Metanephros (tissue), 2 donors: ENCODE measurements around a stretch of chr5.

GRCh38 chr5:149144650-149145136, 3.4 kb downstream of the ABLIM3 start:
- RAMPAGE, long total RNA: no peak

DNA sequence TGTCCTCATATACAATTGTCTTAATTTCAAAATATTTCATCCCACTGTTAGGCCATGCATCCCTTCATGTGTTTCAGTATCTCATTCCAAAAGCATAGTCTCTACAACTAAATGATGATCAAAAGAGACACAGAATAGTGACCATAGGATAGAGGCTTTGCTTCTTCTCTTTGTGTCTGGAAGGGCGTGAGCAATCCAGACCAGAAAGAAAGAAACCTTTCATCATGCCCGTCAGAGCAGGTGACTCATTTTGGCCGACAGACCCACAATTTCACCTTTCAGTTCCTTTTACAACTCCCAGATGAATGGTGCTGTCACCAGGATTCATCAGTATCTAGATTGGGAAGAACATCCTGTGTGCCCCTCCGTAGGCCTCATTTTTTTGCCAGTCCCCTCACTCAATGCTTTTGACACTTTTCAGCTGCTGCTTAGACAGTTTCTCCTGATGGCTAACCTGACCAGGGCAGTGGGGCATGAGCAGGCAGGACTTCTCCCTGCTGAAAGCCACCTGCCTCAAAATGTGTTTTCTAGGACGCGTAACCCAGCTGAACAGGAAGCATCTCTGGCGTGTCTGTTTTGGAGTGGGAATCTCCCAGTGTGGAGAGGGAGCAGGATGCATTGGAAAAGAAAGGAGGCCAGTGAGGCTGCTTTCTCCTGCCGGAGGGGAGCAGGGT, 21.2 kb downstream of the ABLIM3 start:
- RAMPAGE, long total RNA: no peak

- RAMPAGE, long total RNA: no peak
Observed at GRCh38 chr5:149229655-149230044, 42.0 kb upstream of the AFAP1L1 start.

DNA sequence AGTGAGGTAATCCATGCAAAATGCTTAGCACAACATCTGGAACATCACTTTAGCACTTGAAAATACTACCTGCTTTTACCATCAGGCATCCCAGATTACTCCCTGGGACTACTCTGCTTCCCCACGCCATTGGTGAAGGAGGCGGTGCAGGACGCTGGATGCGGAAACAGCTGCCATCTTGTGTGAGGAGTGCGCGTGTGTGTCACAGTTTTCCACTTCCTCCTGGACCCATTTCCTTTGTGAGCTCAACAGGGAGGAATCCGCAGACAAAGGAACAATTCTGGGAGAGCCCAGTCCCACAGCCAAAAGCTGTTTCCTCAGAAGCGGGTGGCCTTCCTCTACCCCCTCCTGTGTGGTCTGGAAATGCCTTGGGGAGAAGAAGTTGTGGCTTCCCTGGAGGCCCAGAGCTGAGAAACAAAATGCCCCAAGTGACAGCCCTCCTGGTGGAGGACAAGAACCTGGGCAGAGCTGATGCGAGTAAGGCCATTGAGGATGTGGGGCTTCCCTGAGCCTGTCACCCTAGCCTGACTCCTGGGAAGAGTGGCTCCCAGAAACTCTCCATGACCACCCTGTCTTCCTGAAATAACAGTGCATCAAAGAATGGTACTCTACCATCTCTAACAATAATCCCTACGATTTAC, 16.9 kb downstream of the AFAP1L1 start:
- RAMPAGE, long total RNA: no peak

GRCh38 chr5:149320261-149320548, 25.1 kb upstream of the GRPEL2 start:
- RAMPAGE, long total RNA: no peak

DNA sequence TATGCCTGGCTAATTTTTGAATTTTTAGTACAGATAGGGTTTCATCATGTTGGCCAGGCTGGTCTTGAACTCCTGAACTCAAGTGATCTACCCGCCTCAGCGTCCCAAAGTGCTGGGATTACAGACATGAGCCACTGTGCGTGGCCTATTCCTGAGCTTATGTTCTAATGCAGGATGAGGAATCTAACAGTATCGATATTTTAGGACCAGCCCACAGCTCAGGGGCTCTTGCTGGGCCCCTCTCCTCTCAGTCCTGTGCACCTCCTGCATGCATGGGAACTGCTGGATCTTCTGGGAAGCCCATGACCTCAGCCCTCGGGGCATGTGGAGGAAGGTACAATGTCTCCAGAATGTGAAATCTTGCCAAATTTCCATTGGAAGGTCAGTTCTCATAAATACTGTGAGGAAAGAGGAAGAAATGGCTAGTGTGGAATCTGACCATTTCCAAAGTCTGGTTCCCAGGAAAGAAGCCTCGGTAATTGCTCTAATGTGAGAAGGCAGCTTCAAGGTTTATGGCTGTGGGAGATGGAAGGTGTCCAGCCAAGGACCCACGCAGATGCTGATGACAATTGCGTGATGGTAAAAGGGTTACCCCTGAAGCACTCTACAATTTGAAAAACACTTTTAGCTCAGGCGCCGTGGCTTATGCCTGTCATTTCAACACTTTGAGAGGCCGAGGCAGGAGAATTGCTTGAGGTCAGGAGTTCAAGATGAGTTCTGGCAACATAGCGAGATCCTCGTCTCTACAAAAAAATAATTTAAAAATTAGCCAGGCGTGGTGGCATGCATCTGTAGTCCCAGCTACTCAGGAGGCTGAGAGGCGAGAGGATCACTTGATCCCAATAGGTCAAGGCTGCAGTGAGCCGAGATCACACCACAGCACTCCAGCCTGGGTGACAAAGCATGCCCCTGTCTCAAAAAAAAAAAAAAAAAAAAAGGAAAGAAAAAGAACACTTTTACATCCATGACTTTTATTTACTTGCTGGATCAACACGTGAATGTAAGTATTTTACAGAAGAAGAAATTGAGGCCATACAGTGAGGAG, 8.1 kb upstream of the IL17B start:
- RAMPAGE, long total RNA: no peak

DNA sequence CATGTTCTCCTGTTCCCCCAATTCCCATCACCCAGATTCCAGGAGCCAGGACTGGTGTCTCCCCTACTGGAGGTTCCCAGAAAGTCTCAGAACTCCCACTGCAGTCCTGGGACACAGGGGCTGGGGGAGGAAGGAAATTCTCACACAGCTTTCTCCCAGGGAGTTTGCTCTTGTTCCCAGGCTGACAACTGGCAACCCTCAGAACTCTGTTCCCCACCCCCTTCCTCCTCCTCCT, 27.1 kb upstream of the IL17B start:
- RAMPAGE, long total RNA: no peak

DNA sequence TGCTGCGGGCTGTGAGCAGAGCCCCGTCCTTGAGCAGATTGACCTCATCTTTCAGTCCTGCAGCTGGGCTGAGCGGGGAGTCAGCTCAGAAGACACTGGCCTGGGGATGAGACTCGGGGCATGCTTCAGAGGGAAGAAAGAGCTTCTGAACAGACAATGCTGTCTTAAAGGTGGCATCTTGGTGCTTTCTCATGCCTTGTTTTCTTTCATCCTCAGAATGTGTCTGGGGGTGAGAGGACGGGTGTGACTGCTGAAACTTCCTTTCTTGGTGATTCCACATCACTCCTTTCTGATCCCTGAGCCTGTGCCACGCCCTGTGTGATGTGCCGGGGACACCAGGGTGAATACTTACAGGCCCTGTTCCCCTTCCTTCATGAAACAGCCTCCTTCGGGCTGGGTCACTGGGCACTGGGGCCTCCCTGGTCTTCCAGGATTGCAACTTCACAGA, 43.9 kb upstream of the IL17B start:
- RAMPAGE, long total RNA: no peak

- RAMPAGE, long total RNA: no peak
Observed at GRCh38 chr5:149488567-149489726, 62.3 kb downstream of the CSNK1A1 start.

DNA sequence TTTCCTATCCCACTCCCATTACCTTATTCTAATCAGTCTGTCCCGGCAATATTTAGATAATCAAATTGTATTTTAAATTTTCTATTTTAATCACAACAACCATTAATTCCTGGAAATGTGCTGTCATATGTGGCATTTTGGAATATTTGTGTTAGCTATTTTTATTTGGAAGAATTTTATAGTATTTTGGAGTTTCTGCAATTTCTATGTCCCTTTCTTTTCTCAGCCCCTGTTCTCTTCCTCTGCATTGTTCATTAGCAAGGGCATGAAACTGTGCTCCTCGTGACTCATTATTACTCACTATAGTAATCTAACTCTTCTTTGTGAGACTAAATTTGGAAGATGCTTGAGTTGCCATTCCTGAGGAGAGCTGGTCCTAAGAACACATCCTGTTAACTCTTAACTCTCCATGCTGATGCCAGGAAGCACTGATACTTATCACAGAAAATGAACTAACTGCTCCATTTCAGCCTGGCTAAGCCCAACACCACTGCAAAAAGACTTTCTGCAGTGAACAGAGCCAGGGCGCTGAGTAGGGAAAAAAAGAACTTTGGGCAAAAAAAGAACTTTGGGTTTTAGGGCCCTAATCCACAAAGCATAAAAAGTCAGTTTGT, 10.5 kb upstream of the CSNK1A1 start:
- RAMPAGE, long total RNA: no peak

DNA sequence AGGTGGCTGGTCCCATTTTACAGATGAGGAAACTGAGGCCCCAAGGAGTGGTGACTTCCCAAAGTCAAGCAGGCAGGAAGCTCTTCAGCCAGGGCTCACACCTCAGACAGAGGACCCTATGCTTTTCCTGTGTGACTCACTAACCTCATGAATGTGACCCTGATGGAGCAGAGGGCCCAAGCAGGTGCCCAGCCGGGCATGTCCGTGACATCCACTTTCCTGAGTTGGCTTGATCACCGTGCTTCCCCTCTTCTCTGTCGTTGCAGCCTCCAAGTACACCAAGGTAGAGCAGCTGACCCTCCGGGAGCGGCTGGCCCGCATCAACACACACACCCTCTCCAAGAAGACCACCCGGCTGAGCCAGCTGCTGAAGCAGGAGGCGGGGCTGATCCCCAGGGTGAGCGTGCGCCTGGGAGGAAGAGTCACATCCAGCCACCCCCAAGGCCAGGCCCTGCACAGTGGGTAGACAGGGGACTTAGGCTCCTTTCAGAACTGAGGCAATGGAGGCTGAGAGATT, 36.7 kb downstream of the ARHGEF37 start:
- RAMPAGE, long total RNA: no peak

DNA sequence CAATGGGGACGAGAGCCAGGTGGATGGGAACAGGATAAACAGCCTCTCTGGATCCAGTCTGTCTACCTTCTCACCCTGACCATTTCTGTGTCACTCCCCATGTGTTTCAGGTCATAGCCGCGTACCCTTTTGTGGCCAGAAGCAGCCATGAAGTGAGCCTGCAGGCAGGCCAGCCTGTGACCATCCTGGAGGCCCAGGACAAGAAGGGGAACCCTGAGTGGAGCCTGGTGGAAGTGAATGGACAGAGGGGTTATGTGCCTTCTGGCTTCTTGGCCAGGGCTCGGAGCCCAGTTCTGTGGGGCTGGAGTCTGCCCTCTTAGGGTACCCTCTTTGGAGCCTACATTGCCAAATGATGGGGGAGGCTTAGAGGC, 50.6 kb downstream of the ARHGEF37 start:
- RAMPAGE, long total RNA: no peak

GRCh38 chr5:149792936-149793819, 63.1 kb downstream of the PPARGC1B start:
- RAMPAGE, long total RNA: no peak

GRCh38 chr5:149808049-149808750, 78.1 kb downstream of the PPARGC1B start:
- RAMPAGE, long total RNA: no peak

DNA sequence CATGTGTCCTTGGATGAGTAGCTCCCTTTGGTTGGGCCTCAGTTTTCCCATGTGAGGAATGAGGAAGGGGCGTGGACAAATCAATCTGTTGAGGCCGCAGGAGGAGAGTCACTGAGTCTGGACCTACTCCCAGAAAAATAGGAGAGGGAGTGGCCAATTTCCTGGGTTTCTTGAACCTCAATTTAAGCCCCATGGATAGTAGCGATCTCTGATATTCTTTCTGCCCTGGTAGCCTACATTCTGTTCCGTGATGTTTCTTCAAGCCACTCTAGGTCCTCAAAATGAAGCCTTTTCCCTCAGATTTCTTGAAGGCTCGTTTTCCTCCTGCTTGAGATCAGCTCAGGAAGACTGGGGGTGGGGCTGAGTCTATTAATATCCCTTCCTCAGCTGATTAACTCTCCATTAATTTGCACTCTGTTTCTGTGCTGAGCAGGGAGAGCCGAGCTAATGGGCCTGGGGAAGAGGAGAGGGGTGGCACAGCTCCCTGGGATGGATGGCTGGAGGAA, 93.1 kb downstream of the PPARGC1B start:
- RAMPAGE, long total RNA: no peak

DNA sequence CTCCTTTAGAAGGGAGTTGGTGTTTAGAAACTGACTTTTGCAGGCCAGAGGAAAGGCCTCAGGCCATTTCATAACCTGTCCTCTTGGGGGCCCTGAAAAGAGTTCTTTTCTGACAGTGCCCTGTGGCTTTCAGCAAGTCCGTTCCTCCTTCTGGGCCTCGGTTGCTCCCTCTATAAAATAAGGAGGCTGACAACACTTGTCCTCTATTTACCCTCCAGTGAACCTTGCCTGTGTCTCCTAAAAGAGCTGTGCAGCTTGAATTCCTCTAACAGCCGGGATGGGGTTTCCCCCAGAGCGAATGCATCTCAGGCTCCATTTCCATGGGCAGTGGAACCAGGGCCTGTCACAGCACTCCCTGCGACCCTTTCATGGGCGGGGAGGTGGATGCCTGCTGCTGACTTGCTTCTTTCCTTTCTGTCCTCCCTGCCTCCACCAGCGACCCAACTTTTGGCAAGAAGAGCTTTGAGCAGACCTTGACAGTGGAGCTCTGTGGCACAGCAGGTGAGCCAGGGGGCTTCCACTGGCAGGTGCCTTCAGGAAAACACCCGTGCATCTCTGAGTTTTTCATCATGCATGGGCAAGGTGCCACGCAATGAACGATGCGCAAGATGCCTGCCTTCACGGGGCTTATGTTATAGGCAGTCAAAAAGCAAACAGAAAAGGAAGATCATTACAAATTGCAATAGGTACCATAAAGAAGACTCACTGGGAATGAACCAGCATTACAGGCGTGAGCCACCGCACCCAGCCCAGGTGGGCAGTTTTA, 104.9 kb downstream of the PPARGC1B start:
- RAMPAGE, long total RNA: no peak

- RAMPAGE, long total RNA: no peak
Observed at GRCh38 chr5:149836052-149837045, 106.2 kb downstream of the PPARGC1B start.

DNA sequence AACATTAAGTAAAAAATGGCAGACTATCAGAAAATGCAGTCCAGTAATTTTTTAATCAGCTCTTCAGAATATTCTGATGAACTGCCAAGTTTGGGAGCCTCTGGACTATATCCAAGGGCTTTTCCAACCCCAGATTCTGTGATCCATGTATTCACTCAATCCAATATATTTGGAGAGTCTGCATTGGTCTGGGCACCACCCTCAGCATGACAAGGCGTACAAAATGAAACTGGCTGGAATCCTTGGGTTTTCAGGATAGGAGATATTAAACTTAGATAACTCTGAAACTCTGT, 14.5 kb downstream of the PDE6A start:
- RAMPAGE, long total RNA: no peak

GRCh38 chr5:149959933-149960421, 581 bp upstream of the SLC26A2 start:
- RAMPAGE, long total RNA: no peak

DNA sequence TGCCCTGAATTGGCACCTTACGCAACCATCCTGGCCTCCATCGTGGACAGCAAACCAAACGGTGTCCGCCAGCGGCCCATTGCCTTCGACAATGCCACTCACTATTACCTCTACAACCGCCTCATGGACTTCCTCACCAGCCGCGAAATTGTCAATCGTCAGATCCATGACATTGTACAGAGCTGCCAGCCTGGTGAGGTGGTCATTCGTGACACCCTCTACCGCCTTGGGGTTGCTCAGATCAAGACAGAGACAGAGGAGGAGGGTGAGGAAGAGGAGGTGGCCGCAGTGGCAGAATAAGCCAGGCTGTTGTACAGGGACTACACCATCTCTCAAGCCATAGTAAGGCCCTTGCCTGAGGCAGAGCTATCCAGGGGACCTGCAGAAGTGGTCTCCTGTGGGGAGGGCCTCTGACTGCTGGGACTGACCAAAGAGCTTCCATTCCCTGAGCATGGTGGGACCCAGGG, 34.4 kb downstream of the CSF1R start:
- RAMPAGE, long total RNA: no peak